Subcutaneous preadipocyte (primary cell): ENCODE measurements around the gene VIT.

GRCh38 chr2:36555232-36555598 lies 42.8 kb downstream of the FEZ2 start:
- CAGE, long polyA plus RNA = no peak

GRCh38 chr2:36581244-36581812 lies 16.6 kb downstream of the FEZ2 start:
- CAGE, long polyA plus RNA = no peak

DNA sequence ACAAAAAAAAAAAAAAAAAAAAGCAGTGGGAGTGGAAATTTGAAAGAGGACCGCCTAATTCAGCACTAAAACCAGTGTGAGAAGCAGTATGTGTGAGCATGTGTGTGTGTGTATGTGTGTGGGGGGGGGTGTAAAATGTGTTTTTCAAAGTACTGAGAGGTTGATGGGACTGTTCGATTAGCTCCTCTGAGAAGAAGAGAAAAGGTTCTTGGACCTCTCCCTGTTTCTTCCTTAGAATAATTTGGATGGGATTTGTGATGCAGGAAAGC lies at the start of gene VIT:
Gene VIT (plus strand): TSS at position 74 of the 269 bp plus-strand sequence.
- CAGE, long polyA plus RNA = start-site peak on the plus strand centred at position 126 of the sequence, 116 bp wide, 52 and 8 reads in 2 replicates

DNA sequence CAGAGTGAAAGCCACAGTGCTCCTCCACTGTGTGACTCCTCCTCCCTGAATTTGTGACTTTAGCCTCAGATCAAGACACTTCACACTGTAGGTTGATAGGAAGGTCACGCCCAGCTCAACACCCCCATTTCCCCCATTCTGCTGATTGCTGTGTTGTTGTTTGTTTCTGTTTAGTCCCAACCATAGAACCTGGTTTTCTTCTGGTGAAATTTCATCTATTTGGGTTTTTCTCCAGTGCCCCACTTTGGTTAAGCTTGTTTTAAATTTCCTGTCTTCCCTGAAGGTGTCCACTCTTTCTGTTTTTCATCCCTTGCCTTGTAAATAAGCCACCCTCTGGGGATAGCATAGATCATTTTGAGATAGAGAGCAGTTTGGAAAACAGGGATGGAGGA lies 102.3 kb downstream of the VIT start:
- CAGE, long polyA plus RNA = no peak

DNA sequence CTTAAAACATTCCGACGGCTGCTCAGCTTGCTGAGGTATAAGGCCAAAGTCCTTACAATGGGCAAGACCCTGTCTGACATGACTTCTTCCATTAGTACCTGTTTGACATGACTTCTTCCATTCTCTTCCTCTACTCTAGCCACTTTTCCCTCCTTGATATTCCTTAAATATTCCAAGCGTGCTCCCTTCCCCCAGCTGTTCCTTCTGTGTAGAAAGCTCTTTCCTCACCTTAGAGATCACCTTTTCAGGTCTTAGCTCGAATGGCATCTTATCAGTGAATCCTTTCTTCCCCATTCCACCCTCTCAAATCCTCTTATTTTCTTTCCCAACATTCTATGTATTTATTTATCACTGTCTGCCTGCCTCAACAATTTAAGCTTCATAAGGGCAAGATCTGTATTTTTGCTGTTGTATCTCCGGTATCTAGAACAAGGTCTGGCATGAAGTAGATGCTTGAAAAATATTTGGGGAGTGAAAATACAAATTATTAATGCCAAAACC lies 4.6 kb downstream of the STRN start:
- CAGE, long polyA plus RNA = no peak

DNA sequence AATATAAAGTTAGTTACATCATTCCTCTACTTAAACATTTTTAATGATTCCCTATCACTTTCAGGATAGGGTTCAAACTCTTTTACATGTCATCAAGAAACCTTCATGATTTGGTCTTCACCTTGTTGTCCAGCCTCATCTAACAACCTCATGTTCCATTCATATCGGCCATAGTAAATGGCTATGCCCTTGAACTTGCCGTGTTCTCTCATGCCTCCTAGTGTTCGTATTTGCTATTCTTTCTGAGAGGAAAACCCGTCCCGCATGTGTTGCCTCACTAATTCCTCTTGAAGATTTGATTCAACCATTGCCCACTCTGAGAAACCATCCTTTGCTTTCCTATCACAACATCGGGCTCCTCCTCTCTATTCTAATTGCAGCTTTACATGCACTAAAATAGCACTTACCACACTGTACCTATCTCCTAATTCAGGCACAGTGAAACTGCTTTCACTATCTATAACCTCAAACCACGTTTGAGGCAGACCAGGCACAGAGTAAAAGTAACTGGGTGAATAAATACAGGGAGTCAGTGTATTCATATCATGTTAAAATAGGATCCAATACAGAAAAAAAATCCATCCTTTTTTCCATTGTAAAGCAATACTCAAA lies 38.8 kb upstream of the STRN start:
- CAGE, long polyA plus RNA = no peak

- CAGE, long polyA plus RNA = no peak
Observed at GRCh38 chr2:37133825-37134667, 22.7 kb downstream of the EIF2AK2 start.

- CAGE, long polyA plus RNA = no peak
Observed at GRCh38 chr2:37147574-37148295, 9.0 kb downstream of the EIF2AK2 start.

- CAGE, long polyA plus RNA = no peak
Observed at GRCh38 chr2:37179857-37180333, 8.6 kb downstream of the SULT6B1 start.

DNA sequence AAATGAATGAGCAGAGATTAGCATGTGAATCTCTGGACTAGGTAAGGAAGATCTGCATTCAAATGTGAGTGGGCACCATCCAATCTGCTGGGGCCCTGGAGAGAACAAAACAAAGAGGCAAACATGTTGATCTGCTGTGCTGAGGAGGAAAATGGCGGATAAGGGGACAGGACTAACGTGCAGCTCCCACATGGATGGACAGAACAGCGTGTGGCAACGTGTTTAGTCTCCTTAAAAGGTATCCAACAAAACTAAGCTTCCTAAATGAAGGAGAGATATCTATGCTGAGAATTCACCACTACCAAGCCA lies 9.7 kb downstream of the CEBPZOS start:
- CAGE, long polyA plus RNA = no peak

DNA sequence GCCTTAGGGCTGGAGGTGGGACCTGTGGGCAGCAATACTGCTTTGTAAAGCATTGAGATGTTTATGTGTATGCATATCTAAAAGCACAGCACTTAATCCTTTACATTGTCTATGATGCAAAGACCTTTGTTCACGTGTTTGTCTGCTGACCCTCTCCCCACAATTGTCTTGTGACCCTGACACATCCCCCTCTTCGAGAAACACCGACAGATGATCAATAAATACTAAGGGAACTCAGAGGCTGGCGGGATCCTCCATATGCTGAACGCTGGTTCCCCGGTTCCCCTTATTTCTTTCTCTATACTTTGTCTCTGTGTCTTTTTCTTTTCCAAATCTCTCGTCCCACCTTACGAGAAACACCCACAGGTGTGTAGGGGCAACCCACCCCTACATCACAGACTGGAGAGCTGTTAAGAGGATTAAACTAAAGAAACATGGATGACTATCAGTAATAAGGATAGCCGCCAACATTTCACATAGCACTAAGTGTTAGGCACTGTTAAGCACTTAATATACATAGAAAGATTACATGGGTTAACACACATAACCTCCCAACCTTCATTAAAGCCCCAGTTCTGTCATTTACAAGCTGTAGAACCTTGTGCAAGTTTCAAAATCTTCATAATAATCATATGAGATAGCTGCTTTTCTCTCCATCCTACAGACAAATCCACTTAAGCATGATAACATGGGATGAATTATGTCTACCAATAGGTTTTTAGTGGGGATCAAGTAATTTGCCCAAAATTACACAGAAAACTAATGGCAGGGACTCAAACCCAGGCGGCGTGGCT lies 5.3 kb downstream of the CEBPZ start:
- CAGE, long polyA plus RNA = no peak

- CAGE, long polyA plus RNA = no peak
Observed at GRCh38 chr2:37375969-37377232, 32.0 kb downstream of the QPCT start.

GRCh38 chr2:37523690-37524344 lies 147.6 kb downstream of the CDC42EP3 start:
- CAGE, long polyA plus RNA = no peak

GRCh38 chr2:37629328-37629617 lies 42.2 kb downstream of the CDC42EP3 start:
- CAGE, long polyA plus RNA = no peak

GRCh38 chr2:37637244-37637443 lies 34.3 kb downstream of the CDC42EP3 start:
- CAGE, long polyA plus RNA = no peak

GRCh38 chr2:37653705-37654474 lies 17.6 kb downstream of the CDC42EP3 start:
- CAGE, long polyA plus RNA = no peak

DNA sequence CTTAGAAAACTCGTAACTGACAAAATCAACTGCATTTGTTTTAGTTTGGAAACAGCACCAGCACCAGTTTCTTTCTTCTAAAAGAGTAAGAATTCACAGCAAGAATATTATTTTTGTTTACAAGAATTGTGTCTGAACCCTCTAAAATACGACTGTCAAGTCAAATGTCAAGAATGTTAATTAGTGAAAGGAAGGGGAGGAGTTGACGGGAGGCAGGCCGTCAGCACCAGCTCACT lies 94.5 kb upstream of the CDC42EP3 start:
- CAGE, long polyA plus RNA = no peak

DNA sequence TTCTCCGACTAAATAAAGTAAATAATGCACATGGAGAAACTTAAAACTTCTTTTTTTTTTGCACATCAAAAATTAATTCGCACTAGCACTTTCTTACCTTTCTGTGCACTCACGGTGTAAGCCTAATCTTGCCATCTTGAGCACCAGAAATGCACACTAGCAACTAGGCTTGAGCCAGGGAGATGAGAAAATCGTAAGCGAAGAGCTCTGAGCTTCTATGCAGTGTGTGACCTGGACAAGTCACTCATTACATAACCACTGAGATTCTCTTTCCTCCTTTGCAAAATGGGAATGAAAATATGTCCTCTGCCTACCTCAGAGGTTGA lies 8.8 kb upstream of the RMDN2 start:
- CAGE, long polyA plus RNA = no peak

GRCh38 chr2:38071423-38071911 lies 4.5 kb downstream of the CYP1B1 start:
- CAGE, long polyA plus RNA = no peak

DNA sequence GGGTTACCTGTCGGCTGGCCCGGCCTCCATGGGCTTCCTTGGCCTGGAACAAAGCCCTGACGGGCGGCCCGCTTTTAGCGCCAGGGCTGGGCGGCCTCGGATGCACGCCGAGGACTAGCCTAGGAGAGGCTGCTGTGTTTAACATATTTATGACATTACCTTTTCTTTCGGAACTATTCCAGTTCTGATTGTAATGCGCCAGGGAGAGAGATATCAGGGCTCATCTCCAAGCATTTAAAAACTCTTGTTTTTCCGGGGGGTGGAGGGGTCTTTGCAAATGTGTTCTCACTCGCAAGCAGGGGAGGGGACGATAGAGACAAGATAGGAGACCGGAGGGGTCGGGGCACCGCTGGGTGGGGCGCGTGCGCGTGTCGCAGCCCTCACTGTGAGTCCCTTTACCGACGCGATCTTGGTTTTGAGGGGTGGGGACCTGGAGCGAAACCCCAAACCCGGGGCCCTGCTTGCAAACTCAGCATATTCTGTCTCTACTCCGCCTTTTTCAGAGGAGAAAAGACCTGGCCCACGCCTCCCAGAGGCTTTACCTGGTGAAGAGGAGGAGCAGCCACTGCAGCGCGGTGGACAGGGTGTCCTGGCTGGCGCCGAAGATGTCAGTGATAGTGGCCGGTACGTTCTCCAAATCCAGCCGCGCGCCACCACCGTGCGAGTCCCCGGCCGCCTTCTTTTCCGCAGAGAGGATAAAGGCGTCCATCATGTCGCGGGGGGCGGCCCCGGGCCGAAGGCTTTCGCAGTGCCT lies 2.0 kb downstream of the CYP1B1 start:
- CAGE, long polyA plus RNA = no peak